ENCODE results near the gene CNR2.

GRCh38 chr1:22537084-22537283, 26.3 kb upstream of the EPHA8 start:
- PRO-cap, result no peak

DNA sequence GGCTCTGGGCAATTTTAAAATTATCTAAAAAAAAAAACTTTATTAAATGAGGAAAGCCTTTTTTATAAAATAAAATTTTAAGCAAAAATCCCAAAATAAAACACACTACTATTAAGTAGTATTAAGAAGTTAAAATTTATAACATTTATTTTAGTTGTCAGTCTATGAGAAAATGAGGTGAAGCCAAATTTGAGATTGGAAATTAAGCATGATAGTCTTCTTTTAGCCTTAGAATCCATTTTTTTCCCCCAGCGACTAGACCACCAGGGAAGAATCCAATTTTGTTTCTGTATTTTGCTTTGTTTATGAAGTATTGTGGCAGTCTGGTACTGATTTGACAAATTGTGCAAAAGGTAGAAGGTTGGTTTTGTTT, 7.8 kb downstream of the KDM1A start:
- PRO-cap, result no peak

- PRO-cap, result no peak
These were observed 77.9 kb downstream of the KDM1A start for GRCh38 chr1:23097147-23097612.

DNA sequence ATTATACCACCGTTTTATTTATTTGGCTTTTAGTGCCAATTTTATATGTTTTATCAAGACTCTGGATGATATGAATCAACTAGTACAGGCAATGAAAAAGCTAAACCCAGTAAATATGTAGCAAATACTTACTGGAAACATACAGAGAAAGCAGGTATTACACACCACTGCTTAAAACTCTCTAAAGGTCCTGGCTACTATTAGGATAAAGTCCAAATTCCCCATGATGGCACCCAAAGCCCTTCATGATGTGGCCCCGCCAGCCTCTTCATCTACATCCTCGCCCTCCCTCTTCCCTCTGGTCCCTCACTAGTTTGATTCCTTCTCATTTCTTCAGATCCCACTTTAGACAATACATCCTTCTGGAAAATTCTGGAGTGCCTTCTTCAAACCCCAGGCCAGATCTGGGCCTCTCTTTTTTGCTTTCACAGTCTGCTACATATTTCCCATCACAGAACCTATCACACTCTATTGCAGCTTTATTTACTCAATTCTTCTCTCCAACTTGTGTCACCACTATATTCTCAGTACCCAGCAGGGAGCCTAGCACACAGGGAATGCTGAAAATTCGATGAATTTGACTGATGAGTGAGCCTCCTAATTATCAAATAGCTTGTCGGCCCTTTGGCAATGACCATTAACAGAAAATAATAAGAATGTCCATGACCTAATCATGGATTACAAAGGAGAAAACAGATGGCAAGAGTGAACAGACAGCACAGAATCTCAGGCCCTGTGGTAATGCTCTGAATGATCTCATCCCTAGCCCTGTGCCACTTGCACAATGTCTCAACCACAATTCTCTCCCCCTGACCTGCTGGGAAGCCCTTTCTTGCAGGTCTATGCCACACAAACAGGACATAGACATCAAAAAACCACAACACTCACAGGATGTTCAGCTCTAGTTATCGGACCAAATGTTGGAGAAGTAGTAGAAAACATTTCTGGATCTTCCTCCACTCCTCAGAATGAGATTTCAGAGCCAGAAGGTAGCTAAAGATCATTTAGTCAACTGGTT, 80.7 kb downstream of the KDM1A start:
- PRO-cap, result no peak

GRCh38 chr1:23149060-23149683, 68.1 kb downstream of the HTR1D start:
- PRO-cap, result no peak

GRCh38 chr1:23313408-23313819, 30.7 kb downstream of the HNRNPR start:
- PRO-cap, result no peak

GRCh38 chr1:23366484-23367224, 3.0 kb downstream of the ZNF436 start:
- PRO-cap, result no peak

DNA sequence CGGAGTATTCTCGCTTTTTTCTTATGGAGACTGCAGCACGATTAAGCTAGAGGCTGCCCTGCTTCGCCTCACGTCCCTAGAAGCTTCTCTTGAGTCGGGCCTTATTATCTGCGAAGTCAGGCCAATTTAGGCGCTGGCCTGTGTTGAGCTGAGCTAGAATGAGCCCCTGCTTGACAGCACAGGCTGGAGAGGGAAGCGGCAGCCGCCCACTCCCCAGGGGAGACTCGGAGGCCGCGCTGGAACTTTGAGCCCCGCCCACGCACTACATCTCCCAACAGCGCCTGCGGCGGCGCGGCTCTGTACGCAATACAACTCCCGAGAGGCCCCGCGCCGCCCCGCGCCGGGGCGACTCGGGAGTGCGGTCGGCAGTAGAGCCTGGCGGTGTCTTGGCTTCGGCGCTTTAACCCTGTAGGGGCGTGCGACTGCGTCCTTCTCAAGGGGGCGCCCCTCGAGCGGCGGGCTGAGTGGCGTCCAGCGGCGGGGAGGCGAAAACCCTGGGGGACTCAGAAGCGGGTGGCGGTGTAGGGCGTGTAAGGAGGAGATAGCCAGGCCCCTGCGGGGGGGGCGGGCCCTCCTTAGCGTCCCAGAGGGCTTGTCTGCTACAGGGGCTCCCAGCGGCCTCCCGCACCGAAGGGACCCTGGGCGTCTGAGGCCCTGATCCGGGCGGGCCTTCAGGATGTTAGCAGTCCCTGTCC, 867 bp downstream of the ZNF436 start:
- PRO-cap, result bidirectional peak, plus-strand start at position 348 of the sequence, minus-strand start at position 246 of the sequence

GRCh38 chr1:23434102-23434717, 9.7 kb upstream of the TCEA3 start:
- PRO-cap, result no peak

GRCh38 chr1:23523974-23524636, 6.9 kb downstream of the E2F2 start:
- PRO-cap, result no peak

- PRO-cap, result no peak
These were observed 3.8 kb upstream of the E2F2 start for GRCh38 chr1:23534798-23535267.

- PRO-cap, result no peak
These were observed 9.9 kb upstream of the ID3 start for GRCh38 chr1:23569205-23569553.

GRCh38 chr1:23597524-23598338, 38.4 kb upstream of the ID3 start:
- PRO-cap, result no peak

DNA sequence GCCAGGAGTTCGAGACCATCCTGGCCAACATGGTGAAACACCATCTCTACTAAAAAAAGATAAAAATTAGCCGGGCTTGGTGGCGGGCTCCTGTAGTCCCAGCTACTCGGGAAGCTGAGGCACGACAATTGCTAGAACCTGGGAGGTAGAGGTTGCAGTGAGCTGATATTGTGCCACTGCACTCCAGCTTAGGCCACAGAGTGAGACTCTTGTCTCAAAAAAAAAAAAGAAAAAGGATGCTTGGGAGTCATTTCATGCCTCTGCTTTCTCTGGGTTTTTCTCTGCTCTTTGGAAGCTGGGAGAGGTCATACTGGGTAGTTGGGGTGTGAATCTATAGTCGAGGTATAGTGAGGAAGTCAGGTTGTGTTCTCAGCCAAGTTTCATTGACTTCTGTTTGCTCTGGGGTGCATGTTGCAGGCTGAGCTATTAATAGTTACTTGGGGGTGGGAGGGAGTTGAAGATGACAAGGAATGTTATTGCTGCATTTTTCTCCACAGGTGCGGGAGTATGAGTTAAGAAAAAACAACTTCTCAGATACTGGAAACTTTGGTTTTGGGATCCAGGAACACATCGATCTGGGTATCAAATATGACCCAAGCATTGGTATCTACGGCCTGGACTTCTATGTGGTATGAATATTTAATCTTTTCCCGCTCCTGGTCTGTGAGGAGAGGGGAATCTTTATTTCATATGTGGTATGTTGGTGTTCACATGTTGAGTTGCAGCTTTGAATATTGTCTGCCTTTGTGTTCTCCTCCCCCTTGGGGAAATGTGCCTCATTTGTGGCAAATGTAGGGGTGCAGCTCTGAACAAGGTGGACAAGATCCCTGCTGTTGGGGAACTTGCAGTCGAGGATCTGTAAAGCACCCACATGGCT, 2.8 kb downstream of the RPL11 start:
- PRO-cap, result no peak

DNA sequence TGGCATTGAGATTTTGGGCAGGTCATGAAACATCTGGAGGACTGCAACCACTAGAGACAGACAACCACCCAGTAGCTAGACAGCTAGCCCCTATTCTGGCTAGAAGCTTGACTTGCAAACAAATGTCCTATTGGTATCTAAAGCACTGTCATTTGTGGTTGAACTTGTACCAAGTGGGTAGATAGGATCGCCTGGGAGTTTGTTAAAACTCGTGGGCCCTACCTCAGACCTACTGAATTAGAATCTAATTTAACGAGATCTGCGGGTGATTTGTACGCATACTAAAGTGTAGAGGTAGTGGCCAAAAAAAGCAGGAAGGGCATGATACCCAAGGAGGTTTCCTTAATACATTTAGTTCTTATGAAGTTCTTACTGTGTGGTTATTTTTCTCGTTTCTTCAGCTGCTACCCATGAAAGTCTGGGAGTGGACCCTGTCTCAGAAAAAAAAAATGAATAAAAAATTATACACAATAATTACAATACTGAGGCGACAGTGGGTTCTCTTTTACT, 7.0 kb downstream of the RPL11 start:
- PRO-cap, result no peak

DNA sequence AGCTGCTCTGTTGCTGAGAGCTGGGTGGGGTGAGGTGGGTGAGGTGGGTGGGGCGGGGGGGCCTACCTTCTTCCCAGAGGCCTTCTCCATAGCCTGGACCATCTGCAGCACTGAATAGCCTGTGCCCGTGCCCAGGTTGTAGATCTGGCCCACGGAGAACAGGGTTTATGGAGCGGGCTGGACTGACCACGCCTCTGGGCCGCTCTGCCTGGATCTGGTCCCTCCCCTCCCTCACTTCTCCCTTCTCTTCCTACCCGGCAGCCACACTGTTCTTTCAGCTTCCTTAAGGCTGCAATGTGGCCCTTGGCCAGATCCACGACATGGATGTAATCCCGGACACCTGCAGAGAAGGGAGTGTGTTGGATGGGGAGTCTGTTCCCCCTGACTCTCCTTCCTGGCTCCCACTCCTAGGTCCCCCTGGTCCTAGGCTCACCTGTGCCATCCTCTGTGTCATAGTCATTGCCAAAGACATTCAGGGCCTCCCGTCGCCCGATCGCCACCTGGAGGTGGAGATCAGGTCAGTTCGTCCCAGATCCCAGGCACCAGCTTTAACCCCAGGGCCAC, 4.0 kb downstream of the GALE start:
- PRO-cap, result no peak

DNA sequence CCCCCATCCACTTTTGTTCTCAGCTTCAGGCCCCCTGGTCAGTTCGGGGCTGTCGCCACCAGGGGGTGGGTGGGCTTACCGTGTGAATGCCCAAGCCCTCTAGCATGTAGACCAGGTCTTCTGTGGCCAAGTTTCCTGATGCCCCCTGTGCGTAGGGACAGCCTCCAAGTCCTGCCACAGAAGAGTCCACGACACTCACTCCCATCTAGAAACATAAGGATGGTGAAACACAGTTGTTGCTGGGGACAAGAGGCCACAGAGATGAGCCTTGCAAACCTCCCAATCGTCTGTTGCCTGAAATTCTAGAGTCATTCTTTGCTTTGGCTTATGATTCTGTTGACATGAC, 3.7 kb upstream of the GALE start:
- PRO-cap, result no peak

DNA sequence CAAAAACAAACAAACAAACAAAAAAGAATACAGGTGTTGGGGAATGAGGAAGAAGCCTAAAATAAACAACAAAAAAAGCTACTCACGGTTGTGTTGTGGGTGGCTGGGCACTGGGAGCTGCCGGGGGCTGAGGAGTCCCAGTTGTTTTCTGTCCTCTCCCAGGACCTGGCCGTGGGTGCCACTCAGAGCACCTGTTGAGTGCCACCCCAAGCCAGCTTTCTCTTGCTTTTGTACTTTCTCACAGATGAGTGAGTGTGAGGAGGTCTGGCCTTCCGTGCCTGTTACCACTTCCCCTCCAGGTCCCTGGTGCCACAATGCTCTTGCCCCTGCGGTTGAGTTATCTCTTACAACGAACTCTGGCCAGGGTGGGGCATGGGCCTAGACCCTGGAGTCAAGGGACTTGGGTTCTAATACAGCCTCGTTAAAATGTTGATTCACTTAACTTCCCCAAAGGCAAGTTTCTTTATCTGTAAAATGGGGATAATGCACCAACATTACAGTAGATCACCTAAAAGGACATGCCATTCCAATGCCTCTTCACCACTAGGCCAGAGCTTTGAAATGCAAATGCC, at the start of gene CNR2:
Gene CNR2, minus strand, starts transcription at position 203 of the 572 bp plus-strand sequence.
- PRO-cap, result no peak

DNA sequence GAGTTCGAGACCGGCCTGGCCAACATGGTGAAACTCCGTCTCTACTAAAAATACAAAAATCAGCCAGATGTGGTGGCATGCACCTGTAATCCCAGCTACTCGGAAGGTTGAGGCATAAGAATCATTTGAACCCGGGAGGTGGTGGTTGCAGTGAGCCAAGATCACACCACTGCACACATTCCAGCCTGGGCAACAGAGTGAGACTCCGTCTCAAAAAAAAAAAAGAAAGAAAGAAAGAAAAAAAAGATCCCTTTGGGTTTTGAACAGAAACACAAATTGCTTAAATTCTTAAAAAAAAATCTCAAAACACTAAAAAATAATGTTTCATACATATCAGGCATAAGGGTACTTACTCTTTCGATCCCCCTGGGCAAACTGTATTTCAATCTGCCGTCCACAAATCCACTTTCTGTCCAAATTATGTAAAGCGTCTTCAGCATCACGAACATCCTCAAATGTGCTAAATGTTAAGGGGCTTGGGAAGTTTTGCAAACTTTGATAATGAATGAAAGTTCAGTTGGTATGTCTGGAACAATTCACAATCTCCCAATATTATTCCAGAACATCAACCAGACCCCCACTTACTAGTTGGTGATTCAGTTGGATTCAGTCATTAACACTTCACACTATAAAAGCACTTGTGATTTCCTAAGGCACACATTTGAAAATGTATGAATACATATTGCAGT, 5.4 kb downstream of the SRSF10 start:
- PRO-cap, result no peak

DNA sequence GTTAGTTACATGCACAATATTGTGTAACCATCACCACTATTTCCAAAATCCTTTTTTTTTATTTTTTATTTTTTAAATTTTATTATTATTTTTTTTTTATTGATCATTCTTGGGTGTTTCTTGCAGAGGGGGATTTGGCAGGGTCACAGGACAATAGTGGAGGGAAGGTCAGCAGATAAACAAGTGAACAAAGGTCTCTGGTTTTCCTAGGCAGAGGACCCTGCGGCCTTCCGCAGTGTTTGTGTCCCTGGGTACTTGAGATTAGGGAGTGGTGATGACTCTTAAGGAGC, 51.2 kb upstream of the SRSF10 start:
- PRO-cap, result no peak

Measured in left lobe of liver (tissue), 1 donor.